ENCODE data around the genes SNX19, NTM and GLB1L3.

- CAGE, long polyA plus RNA, result no peak
- RRBS, result no CpG with 5 or more reads among the region's 4 CpGs
Measured at GRCh38 chr11:130773391-130773833, 142.9 kb downstream of the SNX19 start.

GRCh38 chr11:130915688-130916771, at the start of gene SNX19:
Gene SNX19, minus strand, starts transcription at chr11:130916479.
- CAGE, long polyA plus RNA, result start-site peak on the minus strand at chr11:130916440-130916479, 89 and 47 reads in 2 replicates
- RRBS, result under 1% methylated on average over 26 of the region's 87 CpGs

GRCh38 chr11:131047691-131048123, 131.4 kb upstream of the SNX19 start:
- CAGE, long polyA plus RNA, result no peak
- RRBS, result no CpG with 5 or more reads among the region's 7 CpGs

GRCh38 chr11:131370349-131371166, at the start of gene NTM:
Gene NTM, plus strand, starts transcription at chr11:131370615.
- CAGE, long polyA plus RNA, result no peak
- RRBS, result no CpG with 5 or more reads among the region's 16 CpGs

DNA sequence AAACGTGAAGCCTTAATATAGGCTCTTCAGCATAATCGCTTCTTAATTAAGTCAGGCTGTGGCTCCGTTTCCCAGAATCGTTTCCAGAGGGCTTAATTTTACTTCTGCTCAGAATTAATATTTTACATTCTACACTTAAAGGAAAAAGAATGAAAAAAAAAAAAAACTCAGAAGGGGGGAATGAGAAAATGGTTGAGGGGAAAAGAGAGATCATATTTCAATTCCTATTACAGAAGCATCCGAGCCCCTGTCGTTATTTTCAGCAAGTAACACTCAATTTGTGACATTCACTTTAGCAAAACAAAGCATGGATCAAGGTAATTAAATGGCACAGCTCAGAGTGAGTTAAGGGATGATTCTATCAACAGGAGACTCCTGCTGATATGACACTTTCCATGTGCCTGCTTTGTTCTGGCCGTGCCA, 272.5 kb downstream of the NTM start:
- CAGE, long polyA plus RNA, result no peak
- RRBS, result no CpG with 5 or more reads among the region's 7 CpGs

- CAGE, long polyA plus RNA, result no peak
- RRBS, result no CpG with 5 or more reads among the region's 2 CpGs
Measured at GRCh38 chr11:132925760-132926292, 606.5 kb downstream of the OPCML start.

DNA sequence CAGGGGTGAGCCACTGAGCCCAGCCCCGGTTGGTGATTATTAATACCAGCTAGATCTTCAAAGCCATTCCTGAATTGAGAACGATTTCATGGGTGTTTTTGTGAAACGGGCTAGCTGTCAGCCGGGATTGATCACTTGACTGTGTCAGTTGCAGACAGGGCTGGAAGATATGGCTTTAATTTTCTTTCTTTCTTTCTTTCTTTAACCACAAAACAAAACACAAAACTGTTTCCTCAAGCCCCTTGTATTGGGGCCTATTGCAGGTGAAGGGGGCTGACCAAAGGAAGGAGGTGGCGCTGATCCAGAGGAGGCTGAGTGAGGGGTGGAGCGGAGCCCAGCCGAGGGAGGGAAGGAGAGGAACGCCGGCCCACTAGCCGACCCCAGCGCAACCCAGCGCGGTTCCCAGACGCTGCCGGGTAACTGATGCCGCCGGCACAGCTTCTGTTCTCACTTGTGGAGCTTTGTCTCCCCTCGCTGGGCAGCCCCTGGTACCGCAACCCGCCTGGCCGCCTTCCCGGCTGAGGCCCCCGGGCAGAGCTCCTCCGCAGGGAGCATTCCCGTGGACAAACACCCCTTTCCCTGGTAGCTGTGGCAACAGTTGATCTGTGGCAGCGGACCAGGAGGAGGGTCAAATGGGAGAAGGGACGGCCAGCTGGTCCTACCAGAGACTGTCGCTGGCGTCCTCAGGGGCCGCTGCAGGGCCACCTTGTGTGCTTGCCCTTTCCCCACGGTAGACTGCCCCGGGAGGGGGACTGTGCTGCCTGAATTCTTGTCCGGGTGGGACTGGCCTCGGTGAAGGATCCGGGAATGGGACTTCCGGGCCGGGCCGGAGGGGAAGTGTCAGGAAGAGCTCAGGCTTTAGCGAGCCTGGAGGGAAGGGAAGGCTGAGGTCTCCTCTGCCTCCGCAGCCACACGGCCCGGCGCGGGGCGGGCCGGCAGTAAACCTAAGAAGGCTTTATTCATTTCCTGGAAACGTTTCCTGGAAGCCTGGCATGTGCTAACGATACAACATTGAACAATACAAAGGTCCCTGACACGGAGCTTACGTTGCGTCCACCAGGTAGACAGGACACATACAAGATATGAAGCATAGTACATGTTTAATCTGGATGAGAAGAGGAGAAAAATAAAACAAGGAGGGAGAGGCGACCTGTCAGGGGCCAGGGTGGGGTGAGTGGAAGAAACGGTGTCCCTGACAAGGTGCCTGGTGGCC, 468.1 kb downstream of the OPCML start:
- CAGE, long polyA plus RNA, result no peak
- RRBS, result 8% methylated on average over 21 of the region's 53 CpGs

DNA sequence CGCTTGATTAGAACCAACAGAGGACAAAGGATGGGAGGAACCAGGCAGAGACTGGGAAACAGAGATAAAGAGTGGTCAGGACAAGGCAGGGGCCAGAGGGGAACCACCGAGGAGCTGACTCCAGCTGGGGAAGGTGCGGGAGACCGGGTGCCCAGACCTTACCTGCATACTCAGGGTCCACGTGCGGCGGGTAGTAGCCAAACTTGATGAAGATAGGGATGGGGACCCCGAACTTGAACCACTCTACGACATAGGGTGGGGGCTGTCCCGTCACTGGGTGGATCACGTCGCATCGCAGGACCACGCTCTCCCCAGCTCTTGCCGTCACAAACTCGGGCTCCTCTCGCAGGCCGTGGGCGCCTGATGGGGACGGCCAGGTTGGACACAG, 10.9 kb downstream of the IGSF9B start:
- CAGE, long polyA plus RNA, result no peak
- RRBS, result no CpG with 5 or more reads among the region's 20 CpGs

DNA sequence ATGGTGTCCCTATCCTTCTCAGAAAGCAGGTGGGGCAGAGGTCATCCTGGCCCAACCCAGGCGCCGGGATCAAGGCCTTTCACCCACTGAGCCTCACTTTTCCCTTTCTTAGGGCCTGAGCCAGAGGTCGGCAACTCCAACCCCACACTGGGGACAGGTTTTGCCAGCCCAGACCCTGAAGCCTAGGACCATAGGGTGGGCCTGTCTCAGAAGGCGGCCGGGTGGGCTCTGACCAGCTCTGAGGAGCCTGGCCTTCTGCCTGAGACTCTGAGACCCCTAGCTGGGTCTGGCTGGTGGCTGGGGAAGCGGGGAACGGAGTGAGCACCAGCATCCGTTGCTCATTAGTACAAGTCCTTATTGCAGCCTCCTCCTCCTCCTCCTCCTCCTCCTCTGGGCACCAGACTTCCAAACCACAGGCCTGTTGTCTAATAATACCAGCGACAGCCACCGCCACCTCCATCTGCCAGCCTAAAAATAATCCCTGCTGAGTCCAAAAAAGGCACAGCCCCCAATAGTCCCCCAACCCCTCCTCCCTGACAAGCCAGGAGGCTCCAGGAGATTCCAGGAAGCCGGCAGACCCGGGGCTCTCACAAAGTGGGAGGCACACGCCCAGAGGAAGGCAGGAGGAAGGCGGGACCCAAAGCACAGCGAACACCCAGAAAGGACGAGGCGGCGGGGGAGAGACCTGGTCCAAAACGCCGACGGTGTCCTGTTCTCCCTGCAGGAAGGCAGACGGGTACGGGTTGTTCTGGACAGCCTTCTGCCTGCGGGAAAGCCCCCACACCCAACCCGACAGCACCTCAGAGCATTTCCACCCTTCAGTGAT, 6.1 kb downstream of the IGSF9B start:
- CAGE, long polyA plus RNA, result no peak
- RRBS, result no CpG with 5 or more reads among the region's 25 CpGs

GRCh38 chr11:134033390-134034511, 35.1 kb upstream of the JAM3 start:
- CAGE, long polyA plus RNA, result no peak
- RRBS, result 3% methylated on average over 2 of the region's 25 CpGs

DNA sequence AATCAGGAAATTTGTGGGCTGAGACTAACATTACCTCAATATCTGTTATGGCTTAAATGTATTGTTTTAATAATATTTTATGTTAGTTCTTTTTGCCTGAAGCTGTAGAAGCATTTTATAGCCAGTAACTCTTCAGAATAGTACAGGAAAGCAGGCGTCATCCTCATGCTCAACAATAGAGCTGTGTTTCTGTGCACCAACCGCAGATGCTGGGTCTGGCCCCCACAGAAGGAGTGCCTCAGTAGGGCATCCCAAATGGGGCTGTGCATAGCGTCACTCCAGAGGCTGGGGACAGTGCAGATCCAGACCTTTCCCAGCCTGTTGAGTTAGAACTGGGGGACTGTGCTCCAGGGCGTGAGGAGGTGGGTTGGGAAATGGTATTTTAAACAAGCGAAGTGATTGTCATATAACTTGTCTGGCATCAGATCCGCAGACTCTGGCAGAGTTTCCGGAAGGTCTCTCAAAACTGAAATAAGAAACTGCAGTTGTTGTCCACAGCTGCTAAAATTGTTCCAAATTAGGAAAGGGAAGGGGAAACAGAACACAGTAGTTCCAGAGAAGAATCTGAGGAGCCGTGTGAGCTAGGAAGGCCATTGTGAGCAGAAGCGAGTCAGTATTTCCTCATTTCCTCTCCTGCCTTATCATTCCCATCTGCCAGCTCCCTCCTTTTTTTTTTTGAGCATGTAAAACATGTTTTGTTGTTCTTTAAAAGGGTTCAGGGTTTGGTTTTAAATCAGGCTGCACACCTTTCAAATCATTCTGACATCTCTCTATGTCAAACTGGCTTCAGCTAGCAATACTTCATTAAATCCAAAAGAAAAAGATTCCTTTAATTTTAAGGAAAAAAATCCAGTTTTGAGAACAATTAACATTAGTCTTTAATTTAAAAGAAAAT, 52.2 kb downstream of the JAM3 start:
- CAGE, long polyA plus RNA, result no peak
- RRBS, result no CpG with 5 or more reads among the region's 9 CpGs

- CAGE, long polyA plus RNA, result no peak
- RRBS, result no CpG with 5 or more reads among the region's 9 CpGs
Measured at GRCh38 chr11:134243150-134243424, 10.1 kb downstream of the THYN1 start.

DNA sequence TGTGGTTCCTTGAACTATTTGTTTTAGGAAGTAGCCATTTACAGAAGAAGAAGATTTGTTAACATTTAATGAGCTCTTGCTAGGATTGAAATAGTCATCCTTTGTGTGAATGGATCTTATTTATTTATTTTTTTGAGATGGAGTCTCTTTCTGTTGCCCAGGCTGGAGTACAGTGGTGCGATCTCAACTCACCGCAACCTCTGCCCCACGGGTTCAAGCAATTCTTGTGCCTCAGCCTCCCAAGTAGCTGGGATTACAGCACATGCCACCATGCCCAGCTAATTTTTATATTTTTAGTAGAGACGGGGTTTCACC, 1.6 kb downstream of the ACAD8 start:
- CAGE, long polyA plus RNA, result no peak
- RRBS, result no CpG with 5 or more reads among the region's 4 CpGs

DNA sequence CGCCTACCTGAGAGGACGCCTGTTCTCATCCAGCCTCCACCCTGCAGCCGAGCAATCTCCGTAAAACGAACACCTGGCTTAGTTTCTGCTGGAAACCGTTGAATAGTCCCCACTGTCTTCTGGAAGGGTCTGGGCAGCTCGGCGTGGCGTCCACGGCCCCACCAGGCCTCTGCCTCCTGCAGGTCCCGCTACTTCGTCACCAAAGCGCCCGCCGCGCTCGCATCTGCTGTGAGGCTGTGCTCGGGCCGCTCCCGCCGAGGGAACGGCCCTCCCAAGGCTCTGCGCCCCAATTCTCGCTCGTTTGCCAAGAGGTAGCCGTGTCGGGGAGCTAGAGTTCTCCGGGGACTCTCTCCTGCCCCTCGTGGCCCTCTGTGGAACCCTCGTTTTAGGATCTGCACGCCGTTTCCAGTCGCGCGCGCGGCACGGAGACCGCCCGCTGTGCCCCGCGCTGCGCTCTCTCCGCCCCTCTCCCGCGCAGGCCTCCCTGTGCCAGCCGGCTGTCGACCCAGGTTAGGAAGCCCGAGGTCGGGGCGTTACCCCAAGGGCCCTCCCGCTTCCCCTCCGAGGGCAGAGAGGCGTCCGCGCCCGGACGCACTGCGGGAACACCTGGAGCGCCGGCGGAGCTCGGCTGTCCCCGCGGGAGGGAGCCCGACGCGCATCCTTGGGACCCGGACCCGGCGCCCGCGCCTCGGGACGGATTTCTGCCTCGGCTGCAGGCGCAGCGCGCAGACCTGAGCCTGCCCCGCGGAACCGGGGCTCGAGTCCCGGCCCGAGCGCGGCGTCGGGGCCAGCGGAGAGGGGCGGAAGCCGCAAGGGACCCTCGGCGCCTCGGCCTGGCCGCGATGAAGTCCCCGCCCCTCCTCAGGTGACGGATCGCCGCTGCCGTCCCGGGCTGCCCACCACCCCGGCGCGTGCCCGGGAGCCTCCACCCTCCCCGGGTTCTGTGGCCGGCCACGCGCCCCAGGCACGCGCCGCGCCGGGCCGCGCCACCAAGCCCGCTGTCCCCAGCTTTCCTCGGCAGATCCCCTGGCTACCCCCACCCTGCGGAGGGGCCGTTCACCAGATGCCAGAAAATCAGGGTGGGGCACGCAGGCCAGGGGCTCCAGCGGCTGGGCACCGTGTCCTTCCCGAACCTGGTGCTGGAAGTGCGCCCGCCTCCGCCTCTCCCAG, at the start of gene GLB1L3:
TSS of gene GLB1L3 (plus strand) at position 481 of the 1,170 bp plus-strand sequence.
- CAGE, long polyA plus RNA, result no peak
- RRBS, result 3% methylated on average over 31 of the region's 129 CpGs

- CAGE, long polyA plus RNA, result no peak
- RRBS, result no CpG with 5 or more reads among the region's 15 CpGs
Measured at GRCh38 chr11:134409562-134410476, 2.2 kb downstream of the B3GAT1 start.

DNA sequence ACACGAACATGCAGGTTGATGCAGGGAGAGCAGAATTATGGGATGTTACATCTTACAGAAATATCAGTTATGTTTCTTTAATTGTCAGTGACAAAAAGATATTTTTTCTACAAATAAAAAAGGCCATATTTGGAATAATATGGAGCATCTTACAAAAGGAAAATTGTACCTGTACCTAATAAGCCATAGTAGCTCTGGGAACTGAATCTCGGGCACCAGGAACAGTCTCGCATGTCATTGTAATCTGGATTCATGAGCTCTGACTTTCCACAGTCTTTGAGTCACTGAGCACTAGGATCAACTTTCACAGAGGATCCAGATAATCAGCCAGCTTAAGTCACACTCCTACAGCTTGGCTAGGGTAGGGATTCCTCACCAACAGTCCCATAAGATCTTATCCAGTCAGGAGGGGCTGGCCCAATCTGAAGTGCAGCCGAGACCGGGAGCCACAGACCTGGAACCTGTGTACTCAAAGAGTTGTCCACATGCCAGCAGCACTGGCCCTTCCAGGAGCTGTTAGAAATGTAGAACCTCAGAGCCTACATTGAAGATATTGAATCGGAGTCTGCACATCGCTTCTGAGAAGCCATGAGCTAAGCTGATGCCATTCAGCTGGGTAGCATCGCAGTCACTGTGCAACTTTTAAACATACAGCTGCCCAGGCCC, 538.6 kb upstream of the B3GAT1 start:
- CAGE, long polyA plus RNA, result no peak
- RRBS, result no CpG with 5 or more reads among the region's 8 CpGs

Data from BJ (cell line).